Sternocleidomastoid (tissue), 1 donor: Measurements from ENCODE around the gene ABCA12.

GRCh38 chr2:214497547-214497981 lies 86.7 kb downstream of the VWC2L start:
- PRO-cap, result no peak

DNA sequence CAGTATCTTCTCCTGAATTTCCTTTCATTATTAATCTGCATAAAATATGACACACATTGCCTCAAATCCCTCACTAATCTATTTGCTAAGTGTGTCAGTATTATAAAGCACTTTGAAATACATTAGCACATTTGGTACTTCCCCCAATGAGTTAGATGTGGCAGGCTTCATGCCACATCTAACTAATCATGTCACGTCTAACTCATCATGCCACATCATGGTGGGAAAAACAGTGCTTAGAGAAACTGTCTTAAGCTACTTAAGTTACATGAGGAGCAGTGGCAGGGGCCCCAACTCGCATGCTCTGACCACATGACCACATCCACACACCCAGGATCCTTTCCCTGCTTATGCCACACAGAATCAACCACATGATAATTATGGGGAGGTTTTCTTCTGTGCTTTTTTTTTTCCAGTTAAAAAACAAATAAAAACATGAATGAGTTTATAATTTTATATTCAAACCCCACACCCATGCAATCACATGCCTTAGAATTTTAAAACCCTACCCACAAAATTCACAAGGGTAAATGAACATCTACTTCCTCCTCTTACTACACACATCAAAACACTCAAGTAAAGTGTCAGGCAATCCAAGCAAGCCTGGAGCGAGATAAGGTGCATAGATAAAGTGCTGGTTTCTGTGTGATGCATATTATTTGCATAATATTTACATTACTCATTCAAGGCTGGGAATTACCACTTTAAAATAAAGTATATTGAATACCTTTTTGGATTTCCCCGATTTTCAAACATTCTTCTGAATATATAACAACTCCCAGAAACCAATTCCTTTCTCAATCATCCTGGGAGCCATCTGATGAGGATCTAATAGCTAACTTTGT lies 1.6 kb downstream of the ABCA12 start:
- PRO-cap, result no peak

DNA sequence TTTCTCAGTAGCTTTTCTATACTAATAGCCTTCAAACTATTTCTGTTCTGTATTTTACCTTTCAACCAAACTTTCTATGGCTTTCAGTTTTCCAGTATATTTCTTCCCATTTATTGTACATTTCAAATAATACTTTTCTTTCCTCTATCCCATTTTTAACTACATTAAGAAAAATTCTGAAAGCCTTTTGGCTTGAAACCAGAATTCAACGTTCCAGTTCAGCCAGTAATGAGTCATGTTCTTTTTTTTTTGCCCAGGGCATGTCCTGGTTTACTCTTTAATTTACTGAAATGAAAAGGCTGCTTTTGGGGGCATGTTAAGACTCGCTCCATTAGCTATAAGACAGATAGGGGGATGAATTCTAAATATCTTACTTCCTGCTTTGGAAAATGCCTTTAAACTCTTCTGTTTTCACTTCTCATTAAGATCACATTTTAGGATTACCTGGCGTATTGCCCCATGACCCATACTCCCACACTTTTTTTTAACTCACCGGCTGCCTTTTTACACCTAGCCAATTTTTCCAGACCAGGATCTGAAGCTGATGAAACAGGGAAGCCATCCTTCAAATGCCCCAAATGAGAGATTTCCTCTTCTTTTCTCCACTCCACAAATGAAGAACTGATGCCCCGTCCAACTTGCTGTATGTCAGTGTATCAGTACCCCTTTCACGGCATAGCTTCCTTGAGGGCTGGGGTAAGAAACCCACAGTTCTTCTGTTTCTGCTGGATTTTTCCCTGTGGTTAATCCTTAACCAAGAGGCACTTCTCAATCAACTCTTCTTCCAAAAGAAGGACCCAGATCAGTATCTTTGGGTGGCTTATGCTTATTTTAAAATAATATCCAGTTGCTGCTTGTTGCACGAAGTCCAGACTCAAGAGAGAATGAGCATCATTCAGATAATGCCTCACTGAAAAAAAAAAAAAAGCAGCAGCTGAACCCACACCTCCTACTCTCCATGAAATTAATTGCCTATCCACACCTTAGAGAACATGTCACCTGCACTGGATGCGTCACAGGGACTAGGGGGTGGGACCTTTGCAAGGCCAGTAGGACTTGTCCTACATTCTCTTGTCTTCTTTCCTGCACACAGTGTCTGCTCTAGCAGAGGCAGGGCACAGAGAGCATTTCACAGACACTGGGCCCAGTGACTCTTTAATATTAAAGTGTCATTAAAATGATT lies at the start of gene ABCA12:
Gene ABCA12 (minus strand): TSS at position 980 of the 1,183 bp plus-strand sequence.
- PRO-cap, result no peak

DNA sequence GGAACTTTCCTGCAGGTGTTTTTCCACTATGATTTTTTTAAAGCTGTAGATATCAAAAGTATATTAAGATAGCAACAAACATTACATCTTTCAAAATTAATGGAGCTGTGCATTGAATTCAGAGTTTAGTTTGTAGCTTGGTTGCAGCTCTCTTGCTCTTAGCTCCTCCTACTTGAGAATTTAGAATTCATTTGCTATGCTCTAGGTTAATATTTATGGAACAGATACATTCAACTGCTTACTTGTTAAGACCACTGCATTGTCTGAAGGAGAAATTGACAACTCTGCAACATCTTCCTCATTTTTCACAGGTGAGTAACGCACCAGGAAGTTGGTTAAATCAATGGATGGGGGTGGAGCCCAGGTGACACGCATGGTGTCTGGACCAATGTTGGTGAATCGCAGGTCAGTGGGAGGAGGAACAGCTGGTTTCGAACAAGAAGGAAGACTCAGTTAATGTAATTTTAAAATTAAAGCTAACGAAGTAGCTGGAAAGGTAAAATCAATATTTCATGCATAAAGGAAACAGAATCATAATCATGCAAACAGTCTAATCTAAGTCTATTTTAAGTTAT lies 44.4 kb downstream of the FN1 start:
- PRO-cap, result no peak

- PRO-cap, result no peak
These were observed 282.1 kb upstream of the FN1 start for GRCh38 chr2:215717804-215718497.

- PRO-cap, result no peak
These were observed 254.7 kb downstream of the MREG start for GRCh38 chr2:215758681-215759106.

- PRO-cap, result no peak
These were observed 241.4 kb downstream of the MREG start for GRCh38 chr2:215771890-215772433.

- PRO-cap, result no peak
These were observed 134.9 kb downstream of the MREG start for GRCh38 chr2:215878483-215878915.

DNA sequence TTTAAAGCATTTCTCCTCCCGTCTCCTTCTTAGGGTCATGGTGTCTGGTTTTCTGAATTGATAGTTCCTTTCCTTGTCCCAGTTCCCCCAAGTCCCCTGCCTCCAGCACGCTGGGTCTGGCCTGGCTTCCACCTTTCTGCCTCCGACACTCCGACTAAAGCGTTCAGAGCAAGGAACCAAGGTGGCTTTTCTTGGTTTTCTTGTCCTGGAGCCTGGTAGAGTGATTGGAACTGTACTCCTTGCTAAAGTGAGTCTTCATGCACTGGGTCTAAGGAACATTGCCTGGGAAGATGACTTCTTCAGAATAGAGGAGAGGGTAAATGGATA lies 109.1 kb downstream of the MREG start:
- PRO-cap, result bidirectional peak, plus-strand start at position 81 of the sequence, minus-strand start outside the sequence

- PRO-cap, result no peak
These were observed 2.0 kb downstream of the TMEM169 start for GRCh38 chr2:216083506-216084402.

DNA sequence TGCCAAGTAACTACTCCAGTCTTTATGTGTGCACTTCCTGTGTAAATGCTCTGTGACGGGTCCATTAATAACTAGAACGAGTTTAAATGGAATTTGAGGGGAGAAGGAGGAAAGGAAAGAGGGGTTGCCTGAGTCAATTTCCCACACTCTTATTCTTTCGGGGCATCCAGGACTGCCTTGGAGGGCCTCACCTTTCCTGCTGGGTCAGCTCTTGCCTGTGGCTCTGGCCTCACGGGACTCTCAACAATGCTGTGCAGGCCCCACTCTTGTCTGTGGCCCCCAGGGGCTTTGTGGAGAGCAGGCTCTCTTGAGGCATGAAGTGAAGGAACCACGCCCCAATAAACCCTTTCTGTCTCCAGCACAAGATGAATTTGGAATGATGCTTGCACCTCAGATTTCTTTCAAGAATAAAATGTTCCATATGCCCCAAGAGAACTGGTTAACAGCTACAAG lies 6.4 kb upstream of the RPL37A start:
- PRO-cap, result no peak

- PRO-cap, result unidirectional peak, minus-strand start at chr2:216535358; bidirectional peak, plus-strand start at chr2:216535853, minus-strand start at chr2:216535589
These were observed 36.9 kb downstream of the RPL37A start for GRCh38 chr2:216535290-216536111.

GRCh38 chr2:216571743-216571965 lies 61.6 kb upstream of the IGFBP2 start:
- PRO-cap, result no peak

GRCh38 chr2:216571966-216572299 lies 61.3 kb upstream of the IGFBP2 start:
- PRO-cap, result no peak

DNA sequence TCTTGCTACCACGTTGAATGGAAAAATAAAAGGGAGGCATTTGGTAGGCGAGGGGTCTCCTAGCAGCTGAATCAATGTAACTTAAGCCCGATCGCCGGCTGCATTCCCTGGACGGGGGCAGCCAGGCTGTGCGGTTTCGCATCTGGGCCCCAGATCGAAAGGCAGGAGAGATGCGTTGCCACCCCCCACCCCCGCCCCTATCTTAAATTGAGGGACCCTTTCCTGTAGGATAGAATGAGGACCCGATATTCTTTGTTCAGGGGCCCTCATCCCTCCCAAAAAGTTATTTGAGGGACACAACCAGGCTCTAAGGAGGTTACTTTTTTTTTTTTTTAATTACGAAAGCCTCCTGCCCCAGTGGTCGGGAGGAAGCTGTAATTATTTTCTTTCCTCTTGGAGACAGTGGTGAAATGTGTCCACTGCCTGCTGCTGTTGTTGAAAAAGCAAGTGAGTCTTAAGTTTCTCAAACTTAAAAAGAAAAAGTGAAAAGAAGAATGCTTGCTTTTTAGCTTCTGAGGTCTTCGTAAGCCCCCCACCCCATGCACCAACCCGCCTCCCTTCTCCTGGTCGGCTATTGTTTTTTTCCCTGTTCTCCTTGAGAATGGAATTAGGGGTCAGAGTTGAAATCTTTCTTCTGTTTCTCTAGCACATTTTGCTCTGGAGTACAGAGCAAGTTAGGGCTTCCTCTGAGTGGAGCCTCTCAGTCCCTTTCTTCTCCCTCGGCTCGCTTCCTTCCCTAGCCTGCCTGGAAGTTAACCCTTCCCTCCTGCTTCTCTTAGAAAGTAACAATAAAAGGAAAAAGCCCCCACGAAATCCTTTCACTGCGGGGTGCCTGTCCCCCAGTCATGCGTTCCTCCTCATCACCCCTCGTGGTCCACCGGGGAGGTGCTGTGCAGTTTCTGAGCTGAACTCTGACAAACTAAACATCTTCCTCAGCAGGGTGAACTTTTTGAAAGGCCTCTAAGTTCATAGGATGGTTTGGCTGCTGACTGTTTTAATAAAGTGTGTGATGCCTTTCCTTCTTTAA lies 1.7 kb downstream of the IGFBP2 start:
- PRO-cap, result no peak

DNA sequence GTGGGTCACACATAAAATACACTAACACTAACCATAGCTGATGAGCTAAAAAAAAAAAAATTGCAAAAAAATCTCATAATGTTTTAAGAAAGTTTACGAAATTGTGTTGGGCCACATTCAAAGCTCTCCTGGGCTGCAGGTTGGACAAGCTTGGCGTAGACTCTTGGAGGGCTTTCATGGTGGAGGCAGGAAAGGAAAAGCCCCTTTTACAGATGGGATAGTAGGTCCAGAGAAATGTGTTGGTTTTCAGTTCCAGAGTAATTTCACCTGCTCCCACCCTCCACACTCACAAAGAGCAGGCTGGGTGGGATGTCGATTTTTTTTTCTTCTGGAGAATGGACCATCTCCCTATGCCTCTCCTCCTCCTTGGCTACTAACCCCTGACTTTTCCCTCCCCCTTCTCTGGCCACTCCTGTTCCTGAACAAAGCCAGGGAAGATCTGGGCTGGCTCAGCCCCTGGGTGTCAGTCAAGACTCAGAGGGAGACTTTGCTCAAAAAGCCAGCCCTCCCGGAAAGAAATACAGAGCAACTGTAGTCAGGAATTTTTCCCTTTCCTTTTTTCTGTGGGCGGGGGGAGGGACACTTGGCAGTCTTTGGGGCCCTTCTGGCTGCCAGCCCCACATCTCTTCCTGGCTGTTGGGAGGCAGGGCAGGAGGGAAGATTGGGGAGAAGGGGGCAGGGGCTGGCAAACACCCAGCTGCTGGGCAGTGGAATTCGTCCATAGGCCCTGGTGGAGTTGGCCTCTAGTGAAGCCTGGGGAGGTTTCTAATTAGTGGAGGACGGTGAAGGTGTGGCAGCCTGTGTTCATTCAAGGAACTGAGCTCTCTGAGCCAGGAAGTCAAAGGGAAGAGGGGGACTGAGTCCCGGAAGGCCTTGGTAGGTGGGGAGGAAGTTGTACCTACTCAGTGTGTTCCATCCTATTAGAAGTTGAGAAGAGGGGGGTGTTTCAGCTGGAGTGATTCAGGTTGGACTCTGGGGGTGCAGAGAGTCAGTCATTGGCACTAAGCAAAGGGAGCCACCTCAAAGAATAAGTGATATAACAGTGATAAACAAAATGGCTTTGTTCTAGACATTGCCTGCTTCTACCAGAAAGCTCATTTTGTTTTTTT lies 10.8 kb downstream of the IGFBP2 start:
- PRO-cap, result no peak

DNA sequence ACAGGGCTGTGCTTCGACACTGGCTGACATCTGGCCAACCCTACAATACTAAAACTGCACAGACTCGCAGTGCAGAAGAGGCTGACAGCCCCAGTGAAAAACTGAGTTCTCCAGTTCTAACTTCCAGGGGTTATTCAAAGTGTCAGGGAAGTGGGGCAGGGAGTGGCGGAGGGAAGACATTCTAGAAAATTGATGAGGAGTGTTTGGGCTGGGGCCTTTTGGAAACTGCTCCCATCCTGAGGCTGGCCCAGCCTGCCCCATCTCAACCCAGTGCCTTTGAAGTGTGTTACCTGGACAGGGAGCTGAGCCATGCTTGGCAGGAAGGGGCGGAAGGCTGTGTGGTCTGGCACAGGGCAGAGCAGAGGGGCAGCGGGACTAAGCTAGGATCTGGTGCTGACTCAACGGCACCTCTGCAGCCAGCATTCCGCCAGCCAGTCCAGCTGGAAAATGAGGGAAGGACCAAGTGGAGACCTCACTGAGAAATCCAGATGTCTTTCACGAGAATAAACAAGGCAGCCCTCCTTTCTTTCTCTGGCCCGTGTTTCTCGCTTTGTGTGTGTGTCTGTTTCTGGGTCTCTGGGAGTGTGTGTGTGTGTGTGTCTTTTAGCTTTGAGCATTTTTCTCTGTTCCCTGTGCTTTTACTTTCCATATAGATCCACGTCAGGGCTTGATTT lies 15.5 kb upstream of the IGFBP5 start:
- PRO-cap, result no peak

DNA sequence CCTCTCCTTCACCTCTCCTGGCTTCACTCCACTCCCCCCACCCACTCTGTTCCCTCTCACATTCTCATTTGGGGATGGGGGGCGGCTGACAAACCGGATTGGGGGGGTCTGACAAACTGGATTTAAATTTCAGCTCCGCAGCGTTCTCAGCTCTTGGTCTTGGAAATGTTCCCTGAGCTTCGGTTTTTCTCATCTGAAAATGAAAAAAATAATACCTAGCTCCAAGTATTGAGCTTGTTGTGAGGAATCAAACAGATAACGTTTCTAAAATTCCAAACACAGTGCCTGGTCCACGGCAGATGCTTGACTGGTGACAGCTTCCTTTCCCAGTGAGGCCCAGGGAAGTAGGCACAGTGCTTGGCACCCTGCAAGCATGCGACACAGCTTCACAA lies 205.0 kb upstream of the TNP1 start:
- PRO-cap, result no peak

GRCh38 chr2:217247372-217248007 lies 387.6 kb upstream of the TNP1 start:
- PRO-cap, result no peak

- PRO-cap, result no peak
These were observed 389.6 kb upstream of the TNP1 start for GRCh38 chr2:217249558-217249818.